Right lobe of liver (tissue), 4 donors: ENCODE results near the genes DEAF1 and POLR2L.

- PRO-cap, 4 experiments, result no peak in any of the 4 experiments
- RAMPAGE, long total RNA, 2 experiments, result no peak in any of the 2 experiments
These were observed 3.5 kb upstream of the SCGB1C1 start for GRCh38 chr11:189344-189809.

DNA sequence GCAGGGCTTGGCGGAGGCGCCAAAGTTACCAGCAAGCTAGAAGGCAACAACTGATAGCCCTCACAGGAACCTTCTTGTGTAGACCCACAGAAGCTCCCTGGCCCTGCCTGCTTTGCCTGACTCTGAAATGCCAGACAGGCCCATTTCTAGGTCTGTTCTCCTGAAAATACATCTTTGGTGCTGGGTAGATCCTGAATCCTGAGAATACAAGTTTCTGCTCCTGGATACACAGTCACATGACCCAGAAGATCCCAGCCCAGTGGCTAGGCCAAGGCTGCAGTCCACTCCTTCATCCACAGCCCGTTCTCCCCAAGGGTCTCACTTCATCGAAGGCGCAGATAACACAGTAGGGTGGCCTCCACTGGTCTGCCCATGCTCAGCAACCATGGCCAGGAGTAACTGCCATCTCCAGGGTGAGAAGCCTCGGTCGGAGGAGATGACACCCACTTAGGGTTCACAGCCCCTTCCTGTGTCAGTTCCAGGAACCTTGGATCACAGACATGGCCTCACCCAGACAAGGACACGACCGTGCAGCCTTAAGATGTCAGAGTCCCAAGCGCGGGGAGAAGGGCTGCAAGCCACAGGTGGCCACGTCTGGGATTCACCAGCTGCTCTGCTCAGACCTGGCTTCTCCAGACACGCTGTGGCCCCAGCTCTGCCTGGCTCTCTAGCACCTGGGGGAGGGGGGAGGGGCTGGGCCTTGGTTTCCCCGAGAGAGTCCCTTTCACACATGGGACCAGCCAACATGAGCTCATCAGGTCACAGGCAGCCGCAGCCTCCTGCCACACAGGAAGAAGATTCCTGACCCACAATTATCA lies 2.6 kb downstream of the BET1L start:
- PRO-cap, 4 experiments, result no peak in any of the 4 experiments
- RAMPAGE, long total RNA, 2 experiments, result no peak in any of the 2 experiments

- PRO-cap, 4 experiments, result peak in 1 of 4 experiments; most common plus-strand start chr11:215755 (in 1)
- RAMPAGE, long total RNA, 2 experiments, result no peak in any of the 2 experiments
These were observed 8.2 kb downstream of the RIC8A start for GRCh38 chr11:215418-216358.

DNA sequence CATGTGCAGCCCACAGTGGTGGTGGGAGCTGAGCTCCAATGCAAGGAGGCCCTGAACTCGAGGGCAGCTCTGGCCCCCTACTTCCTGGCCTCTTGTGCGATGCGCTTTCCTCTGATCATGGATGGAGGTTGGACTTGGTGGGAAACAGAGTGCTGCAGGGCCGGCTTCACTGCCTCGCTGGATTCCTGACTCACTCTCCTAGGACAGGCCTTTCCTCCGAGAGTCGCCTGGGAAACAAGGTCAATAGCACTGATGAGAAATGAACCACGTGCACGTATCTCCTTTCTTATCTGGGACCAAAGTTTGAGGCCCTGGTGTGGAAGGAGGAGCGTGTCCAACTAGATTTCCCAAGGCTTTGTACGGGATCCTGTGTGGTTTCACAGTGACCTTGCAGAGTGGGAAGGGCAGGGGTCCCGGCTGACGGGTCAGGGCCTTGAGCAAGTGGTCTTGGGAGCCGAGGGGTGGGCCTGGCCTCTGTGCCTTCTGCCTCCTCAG lies 3.8 kb downstream of the PHRF1 start:
- PRO-cap, 4 experiments, result peak in 2 of 4 experiments; most common plus-strand start position 393 of the sequence (in 2); most common minus-strand start position 187 of the sequence (in 2)
- RAMPAGE, long total RNA, 2 experiments, result no peak in any of the 2 experiments

GRCh38 chr11:581371-582084 lies 5.3 kb downstream of the PHRF1 start:
- PRO-cap, 4 experiments, result no peak in any of the 4 experiments
- RAMPAGE, long total RNA, 2 experiments, result no peak in any of the 2 experiments

GRCh38 chr11:646164-646751 lies 9.2 kb downstream of the DRD4 start:
- PRO-cap, 4 experiments, result no peak in any of the 4 experiments
- RAMPAGE, long total RNA, 2 experiments, result no peak in any of the 2 experiments

GRCh38 chr11:680385-680927 lies 14.6 kb downstream of the DEAF1 start:
- PRO-cap, 4 experiments, result no peak in any of the 4 experiments
- RAMPAGE, long total RNA, 2 experiments, result no peak in any of the 2 experiments

- PRO-cap, 4 experiments, result peak in 4 of 4 experiments; most common plus-strand start chr11:694686 (in 3); most common minus-strand start chr11:695005 (in 4)
- RAMPAGE, long total RNA, 2 experiments, result no peak in any of the 2 experiments
These were observed 562 bp downstream of the DEAF1 start for GRCh38 chr11:694190-695129.

DNA sequence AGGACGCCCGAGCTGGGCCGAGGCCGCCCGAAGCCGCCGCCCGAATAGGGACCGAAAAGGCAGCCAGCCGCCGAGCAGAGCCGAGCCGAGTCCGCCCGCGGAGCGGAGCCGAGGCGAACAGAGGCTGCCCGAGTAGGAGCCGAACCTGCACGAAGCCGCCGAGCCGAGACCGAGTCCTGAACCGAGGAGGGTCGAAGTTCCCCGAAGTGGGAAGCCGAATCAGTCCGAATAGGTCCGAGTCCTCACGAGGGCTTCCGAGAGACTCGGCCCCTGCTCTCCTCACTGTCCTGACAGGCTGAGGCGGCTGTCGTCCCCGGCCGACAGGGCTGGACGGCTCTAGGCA lies at the start of gene DEAF1:
Gene DEAF1 (minus strand): TSS at position 93 of the 343 bp plus-strand sequence.
- PRO-cap, 4 experiments, result peak in 4 of 4 experiments; most common plus-strand start position 258 of the sequence (in 2); most common minus-strand start position 93 of the sequence (in 2)
- RAMPAGE, long total RNA, 2 experiments, result no peak in any of the 2 experiments

DNA sequence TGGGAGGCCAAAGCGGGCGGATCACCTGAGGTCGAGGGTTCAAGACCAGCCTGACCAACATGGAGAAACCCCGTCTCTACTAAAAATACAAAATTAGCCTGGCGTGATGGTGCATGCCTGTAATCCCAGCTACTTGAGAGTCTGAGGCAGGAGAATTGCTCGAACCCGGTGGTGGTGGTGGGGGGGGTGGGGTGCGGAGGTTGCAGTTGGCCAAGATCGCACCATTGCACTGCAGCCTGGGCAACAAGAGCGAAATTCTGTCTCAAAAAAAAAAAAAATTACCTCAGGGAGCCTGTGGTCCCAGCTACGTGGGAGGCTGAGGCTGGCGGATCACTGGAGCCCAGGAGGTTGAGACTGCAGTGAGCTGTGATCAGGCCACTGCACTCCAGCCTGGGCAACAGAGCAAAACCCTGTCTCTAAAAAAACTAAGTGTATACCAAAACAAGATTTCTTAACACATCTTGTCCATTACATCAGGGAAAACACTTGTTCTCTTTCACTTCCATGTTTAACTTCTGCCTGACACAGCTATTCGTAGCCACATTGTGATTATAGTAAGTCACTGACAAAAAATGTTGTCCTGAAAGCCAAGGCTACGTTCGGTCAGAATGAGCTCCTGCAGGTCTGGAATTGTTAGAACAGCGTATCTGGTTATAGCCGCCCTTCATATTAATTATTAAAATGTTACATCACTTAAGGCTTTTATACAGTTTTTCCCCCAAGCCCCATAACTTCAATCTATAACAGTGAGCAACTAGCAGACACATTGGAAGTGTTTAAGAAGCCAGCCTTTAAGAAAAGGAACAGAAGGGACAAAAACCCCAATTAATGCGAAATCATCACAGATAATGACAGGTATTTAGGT lies 1.5 kb downstream of the TMEM80 start:
- PRO-cap, 4 experiments, result no peak in any of the 4 experiments
- RAMPAGE, long total RNA, 2 experiments, result no peak in any of the 2 experiments

GRCh38 chr11:726891-727462 lies 20.3 kb upstream of the TALDO1 start:
- PRO-cap, 4 experiments, result no peak in any of the 4 experiments
- RAMPAGE, long total RNA, 2 experiments, result no peak in any of the 2 experiments

- PRO-cap, 4 experiments, result no peak in any of the 4 experiments
- RAMPAGE, long total RNA, 2 experiments, result no peak in any of the 2 experiments
These were observed 275 bp downstream of the TALDO1 start for GRCh38 chr11:747534-747944.

GRCh38 chr11:794614-795775 lies 3.1 kb downstream of the SLC25A22 start:
- PRO-cap, 4 experiments, result peak in 1 of 4 experiments; most common plus-strand start chr11:795483 (in 1); most common minus-strand start chr11:795419 (in 1)
- RAMPAGE, long total RNA, 2 experiments, result start-site peak on the minus strand in 1 of 2 experiments, at chr11:794819-795085 at its widest, 8 reads per replicate

DNA sequence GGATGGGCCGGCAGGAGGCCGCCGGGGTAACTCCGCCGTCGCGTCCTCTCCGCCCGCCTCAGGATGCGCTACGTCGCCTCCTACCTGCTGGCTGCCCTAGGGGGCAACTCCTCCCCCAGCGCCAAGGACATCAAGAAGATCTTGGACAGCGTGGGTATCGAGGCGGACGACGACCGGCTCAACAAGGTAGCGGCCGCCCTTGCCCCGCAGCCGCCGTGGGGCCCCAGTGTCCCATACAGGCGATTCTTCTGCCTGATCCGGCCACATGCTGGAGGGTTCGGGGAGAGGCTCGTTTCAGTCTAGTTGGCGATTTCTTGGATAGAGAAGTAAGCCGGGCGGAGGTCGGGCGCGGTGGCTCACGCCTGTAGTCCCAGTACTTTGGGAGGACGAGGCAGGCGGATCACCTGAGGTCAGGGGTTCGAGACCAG lies 419 bp downstream of the RPLP2 start:
- PRO-cap, 4 experiments, result peak in 1 of 4 experiments; most common plus-strand start position 149 of the sequence (in 1); most common minus-strand start position 65 of the sequence (in 1)
- RAMPAGE, long total RNA, 2 experiments, result no peak in any of the 2 experiments

GRCh38 chr11:825858-826601 lies 1.7 kb upstream of the CRACR2B start:
- PRO-cap, 4 experiments, result no peak in any of the 4 experiments
- RAMPAGE, long total RNA, 2 experiments, result no peak in any of the 2 experiments

DNA sequence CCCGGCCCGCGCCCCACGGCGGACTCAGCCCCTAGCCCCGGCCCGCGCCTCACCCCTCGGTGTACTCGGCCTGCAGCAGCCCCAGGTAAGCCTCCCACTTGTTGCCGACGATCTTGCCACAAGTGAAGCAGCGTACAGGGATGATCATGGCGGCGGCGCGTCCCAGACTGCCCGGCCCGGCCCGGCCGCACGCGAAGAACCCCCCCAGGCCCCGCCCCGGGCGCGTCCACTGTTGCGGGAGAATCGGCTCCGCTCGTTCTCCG lies at the start of gene POLR2L:
Gene POLR2L (minus strand): TSS at position 169 of the 263 bp plus-strand sequence.
- PRO-cap, 4 experiments, result peak in 4 of 4 experiments; most common minus-strand start position 169 of the sequence (in 4)
- RAMPAGE, long total RNA, 2 experiments, result start-site peak on the minus strand in 2 of 2 experiments, centred at positions 169 to 186 of the sequence, 630 to 810 reads per replicate

- PRO-cap, 4 experiments, result peak in 4 of 4 experiments; most common plus-strand start chr11:844999 (in 3); most common minus-strand start chr11:844833 (in 3)
- RAMPAGE, long total RNA, 2 experiments, result no peak in any of the 2 experiments
These were observed 2.0 kb downstream of the TSPAN4 start for GRCh38 chr11:844591-845145.

- PRO-cap, 4 experiments, result no peak in any of the 4 experiments
- RAMPAGE, long total RNA, 2 experiments, result no peak in any of the 2 experiments
These were observed 7.9 kb downstream of the TSPAN4 start for GRCh38 chr11:850506-851084.

GRCh38 chr11:1000052-1000367 lies 36.5 kb downstream of the MUC6 start:
- PRO-cap, 4 experiments, result no peak in any of the 4 experiments
- RAMPAGE, long total RNA, 2 experiments, result no peak in any of the 2 experiments

- PRO-cap, 4 experiments, result no peak in any of the 4 experiments
- RAMPAGE, long total RNA, 2 experiments, result no peak in any of the 2 experiments
These were observed 54.2 kb upstream of the MUC6 start for GRCh38 chr11:1090685-1091249.